ENCODE data around the gene DTWD1.

DNA sequence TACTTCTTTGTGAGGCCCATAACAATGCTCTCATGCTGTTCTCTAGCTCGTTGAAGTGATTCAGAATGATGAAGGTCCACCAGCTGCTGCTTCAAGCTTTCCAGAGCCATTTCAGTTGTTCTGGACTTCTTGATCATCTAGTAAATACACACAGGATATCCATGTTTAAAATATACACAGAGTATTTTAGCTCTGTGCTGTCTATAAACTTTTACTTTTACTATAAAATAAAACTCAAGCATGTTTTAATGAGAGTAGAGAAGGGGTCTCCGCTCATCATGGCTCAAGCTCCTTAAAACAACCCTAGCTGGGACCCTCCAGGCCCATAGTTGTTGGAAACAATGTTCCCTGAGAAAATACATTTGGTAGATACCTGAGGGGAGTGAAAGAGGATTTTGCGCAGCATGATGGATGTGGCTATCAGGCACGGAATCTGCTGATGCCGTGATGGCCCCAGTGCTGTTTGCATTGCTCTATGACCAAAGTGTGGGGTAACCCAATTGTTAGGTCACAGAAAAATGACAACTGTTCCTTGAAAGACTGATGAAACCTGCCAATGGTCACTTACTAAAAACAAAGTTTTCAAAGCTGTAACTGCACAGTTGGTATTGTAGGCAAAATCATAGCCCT, 21.9 kb downstream of the CEP152 start:
- RRBS, result no CpG with 5 or more reads among the region's 5 CpGs

DNA sequence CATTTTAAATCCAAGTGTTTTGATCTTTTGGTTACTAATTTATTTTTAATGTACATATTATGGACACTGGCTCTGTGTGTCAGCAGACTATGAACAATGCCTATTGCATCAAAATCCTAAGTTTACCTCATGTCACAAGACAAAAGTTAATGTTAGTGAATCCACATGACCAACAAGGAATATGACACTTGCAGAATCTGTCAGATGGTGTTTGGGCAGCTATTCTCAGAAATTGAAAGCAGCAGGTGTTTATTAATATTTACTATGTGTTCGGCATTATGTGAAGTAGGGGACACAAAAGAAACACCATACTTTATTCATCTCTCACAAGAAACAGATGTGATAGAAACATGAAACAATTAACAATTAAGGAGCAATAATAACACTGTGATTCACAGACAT, 109.8 kb downstream of the GALK2 start:
- RRBS, result no CpG with 5 or more reads among the region's 1 CpG

DNA sequence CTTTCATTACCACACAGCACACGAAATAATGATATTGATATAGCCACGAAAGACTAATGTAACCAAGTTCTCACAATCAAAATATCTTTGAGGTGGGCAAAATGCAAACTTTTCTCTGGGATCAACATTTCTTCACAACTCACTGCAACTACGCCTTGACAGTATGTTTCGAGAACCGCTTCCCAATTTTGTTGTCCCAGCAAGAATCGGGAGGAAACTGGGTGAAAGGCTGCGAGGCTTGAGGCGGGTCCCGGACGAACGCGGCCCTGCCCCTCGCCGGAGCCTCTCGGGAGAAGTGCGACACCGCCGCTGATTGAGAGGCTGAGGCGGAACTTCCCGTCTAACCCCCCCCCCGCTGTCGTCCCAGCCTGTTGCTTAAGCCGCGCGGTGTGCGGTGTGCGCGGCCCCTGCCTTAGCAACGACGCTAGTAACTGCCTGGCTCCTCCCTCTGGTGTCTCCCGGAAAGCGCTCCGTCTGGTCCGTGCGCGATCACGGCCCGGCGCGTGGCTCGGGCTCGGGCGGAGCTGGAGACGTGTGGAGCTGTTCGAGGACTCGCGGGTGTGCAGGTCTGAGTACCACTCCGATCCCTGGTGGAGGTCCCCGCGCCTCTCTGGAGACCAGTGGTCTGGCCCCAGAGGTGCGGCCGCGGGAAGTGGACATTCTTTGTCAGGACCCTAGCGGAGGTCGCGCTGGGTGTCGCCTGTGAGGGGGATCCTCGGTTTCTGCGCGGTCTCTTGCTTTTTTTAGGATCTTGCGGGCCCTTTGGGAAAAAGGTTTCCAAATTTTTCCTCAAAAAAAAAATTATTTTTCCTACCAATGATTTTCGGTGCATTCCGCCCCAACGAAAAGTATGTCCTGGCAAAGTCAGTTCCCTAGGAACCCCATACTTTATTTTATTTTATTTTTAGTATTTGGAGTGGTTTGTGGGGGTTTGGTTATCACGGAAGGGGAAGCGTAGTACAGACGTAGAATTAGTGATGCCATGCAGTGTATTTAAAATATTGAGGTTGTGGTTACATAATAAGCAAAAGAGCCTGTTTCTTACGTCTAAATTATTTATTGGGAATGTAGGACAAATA, at the start of gene DTWD1:
Gene DTWD1, plus strand, starts transcription at position 492 of the 1,079 bp plus-strand sequence.
- RRBS, result 2% methylated on average over 8 of the region's 68 CpGs

GRCh38 chr15:49793773-49794377, 173.0 kb downstream of the DTWD1 start:
- RRBS, result no CpG with 5 or more reads among the region's 14 CpGs

DNA sequence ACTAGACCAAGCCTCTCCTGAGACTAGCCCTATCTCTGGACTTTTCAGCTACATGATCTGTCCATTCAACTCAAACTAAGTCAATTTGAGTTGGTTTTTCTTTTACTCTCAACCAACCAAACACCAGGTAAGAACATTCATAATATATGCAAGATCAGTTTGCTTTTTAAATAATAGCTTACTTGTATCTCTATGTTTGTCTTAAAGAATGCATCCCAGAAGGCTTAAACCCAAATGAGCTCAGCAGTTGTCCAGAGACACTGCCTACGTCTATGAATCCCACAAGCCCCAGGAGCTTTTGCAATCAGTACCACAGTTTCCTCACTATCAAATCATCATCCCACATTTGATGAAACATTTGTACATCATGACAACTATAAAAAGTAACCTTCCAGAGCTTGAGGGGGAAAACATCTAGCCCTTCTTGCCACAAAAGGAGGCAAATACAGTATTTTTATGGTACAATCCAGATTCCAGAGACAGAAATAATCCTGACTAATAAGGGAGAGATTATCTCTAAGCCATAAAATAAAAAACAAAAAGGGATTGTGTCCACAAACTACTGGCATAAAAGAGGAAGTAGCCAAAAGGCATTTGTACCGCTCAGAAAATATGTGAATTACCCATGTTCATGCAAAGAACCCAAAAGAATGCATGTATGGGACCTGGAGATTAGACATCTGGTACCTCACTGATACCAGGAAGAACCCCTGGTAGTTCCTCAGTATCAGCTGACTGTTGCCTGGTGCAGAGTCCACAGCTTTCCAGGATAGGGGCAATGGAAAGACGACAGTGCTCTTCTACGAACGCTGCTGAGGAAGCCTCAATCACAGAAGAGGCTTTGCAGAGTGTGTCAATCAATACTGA, 63.6 kb downstream of the ATP8B4 start:
- RRBS, result no CpG with 5 or more reads among the region's 5 CpGs

GRCh38 chr15:50234569-50235249, 30.8 kb downstream of the HDC start:
- RRBS, result no CpG with 5 or more reads among the region's 3 CpGs

- RRBS, result no CpG with 5 or more reads among the region's 2 CpGs
Measured at GRCh38 chr15:50353281-50353603, 1.8 kb downstream of the GABPB1 start.

- RRBS, result no CpG with 5 or more reads among the region's 1 CpG
Measured at GRCh38 chr15:50353604-50353859, 1.5 kb downstream of the GABPB1 start.

DNA sequence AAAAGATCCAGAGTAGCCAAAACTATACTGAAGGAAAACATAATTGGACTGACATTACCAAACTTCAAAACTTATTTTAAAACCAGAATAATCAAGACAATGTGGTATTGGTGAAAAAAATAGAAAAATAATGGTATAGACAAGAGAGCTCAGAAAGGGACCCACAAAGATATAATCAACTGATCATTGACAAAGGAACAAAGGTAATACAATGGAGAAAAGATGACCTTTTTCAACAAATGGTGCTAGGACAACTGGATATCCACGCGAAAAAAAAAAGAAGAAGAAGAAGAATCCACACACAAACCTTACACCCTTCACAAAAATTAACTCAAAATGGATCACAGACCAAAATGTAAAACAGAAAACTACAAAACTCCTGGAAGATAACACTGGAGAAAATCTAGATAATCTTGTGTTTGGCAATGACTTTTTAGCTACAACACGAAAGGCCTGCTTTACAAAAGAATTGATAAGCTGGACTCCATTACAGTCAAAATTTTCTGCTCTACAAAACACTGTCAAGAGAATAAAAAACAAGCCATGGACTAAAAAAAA, 9.4 kb downstream of the USP50 start:
- RRBS, result no CpG with 5 or more reads among the region's 3 CpGs

DNA sequence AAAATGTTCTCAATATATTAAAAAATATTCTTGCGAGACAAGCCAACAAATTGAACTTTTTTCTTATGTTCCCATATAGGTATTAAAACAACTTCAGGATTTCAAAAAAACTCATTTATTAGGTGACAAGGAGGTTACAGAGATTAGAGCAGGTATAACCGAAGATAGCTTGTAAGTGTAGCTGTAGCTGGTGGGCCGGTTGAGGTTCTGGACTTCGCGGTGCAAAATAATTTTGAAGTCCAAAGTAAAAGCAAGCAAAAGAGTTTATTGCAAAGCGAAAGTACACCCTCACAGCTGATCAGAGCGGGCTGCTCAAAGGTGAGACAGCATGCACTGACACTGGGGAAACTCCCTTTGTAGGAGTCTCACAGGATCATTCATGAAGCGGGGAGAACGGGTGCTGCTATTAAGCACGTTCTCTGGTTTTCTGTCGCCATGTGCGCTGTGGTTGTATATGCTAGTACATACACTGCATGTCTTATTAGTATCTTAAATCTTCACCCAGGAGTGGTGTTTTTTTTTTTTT, 1.6 kb upstream of the AP4E1 start:
- RRBS, result no CpG with 5 or more reads among the region's 12 CpGs

- RRBS, result no CpG with 5 or more reads among the region's 38 CpGs
Measured at GRCh38 chr15:51036885-51037979, 57.5 kb downstream of the TNFAIP8L3 start.

- RRBS, result no CpG with 5 or more reads among the region's 7 CpGs
Measured at GRCh38 chr15:51075130-51075882, 19.4 kb downstream of the TNFAIP8L3 start.

GRCh38 chr15:51228400-51228649, 110.1 kb downstream of the CYP19A1 start:
- RRBS, result no CpG with 5 or more reads among the region's 1 CpG

GRCh38 chr15:51267430-51268241, 70.8 kb downstream of the CYP19A1 start:
- RRBS, result under 1% methylated on average over 9 of the region's 36 CpGs

DNA sequence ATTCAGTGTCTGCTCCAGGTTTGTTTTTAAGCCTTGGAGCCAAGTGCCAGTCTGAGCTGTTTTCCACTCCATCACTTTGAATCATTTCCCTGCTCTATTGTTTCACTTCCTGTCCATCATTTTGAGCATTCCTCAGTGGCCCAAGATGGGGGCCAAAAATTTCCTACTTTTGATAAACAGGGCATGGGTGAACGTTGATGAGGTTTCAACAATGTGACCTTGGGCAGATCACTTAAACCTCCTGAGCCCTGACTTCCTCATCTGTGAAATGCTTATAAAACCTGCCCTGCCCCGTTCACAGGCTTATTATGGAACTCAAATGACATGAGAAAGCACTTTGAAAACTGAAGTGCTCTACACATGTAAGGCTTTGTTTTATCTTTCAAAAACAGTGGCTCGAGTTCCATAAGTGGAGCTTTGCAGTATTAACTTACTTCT, 4.3 kb downstream of the CYP19A1 start:
- RRBS, result no CpG with 5 or more reads among the region's 3 CpGs

- RRBS, result no CpG with 5 or more reads among the region's 9 CpGs
Measured at GRCh38 chr15:51383327-51383968, 42.0 kb downstream of the GLDN start.

- RRBS, result no CpG with 5 or more reads among the region's 5 CpGs
Measured at GRCh38 chr15:51707932-51708453, 26.7 kb downstream of the SCG3 start.

DNA sequence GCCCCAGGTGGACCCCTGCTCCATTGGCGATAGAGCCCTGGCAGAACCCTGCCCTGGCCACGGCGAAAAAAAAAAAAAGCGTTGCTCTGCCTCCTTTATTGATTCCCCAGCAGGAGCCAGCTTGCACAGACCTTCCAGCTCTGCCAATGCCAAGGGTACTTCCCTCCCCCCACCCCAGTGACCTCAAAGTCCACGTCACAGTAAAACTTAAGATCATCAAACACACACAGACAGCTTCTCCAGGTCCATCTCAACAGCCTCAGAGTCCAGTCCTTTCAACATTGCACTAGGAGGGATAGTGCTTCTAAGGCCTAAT, 478 bp upstream of the LYSMD2 start:
- RRBS, result no CpG with 5 or more reads among the region's 5 CpGs

DNA sequence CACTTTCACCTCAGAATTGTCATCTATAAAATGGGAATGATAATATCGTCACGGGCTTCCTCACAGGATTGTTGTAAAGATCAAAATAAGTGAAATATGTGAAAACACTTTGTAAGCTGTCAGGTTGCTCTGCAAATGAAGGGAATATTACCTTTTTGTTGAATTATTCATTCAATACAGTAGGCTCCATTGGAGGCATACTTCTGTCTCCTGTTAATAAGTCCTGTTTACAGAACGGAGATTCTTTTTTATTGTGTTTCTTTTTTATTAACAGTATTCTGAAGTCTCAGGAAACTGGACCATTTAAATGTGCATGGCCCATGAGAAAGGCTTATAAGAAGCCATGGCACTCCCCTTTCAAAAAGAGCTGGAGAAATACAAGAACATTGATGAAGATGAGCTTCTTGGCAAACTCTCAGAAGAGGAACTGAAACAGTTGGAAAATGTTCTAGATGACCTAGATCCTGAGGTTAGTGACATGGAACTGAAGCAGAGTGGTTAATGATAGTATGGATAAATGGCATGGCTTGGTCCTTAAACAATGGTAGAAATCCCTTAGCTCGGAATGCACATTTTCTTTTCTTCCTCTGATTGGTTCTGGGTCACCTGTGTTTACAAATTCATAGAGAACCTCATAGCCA, 14.8 kb downstream of the TMOD2 start:
- RRBS, result no CpG with 5 or more reads among the region's 4 CpGs

GRCh38 chr15:52039982-52041450, 21.5 kb downstream of the MAPK6 start:
- RRBS, result no CpG with 5 or more reads among the region's 14 CpGs